Measurements from ENCODE around the genes PM20D2 and LYRM2.

GRCh38 chr6:89085213-89085730 lies 4.7 kb downstream of the PNRC1 start:
- RAMPAGE, long total RNA = no peak
- RRBS = no CpG with 5 or more reads among the region's 2 CpGs
PRO-cap:
- standard = no peak
- CoPRO, capped RNA only, 2 experiments = no peak in any of the 2 experiments
- CoPRO, capped and uncapped RNA, 2 experiments = no peak in any of the 2 experiments
- CoPRO, uncapped RNA only, 2 experiments = no peak in any of the 2 experiments
CAGE:
- cytosol, long polyA plus RNA = no peak
- long polyA plus RNA = no peak
- nucleolus, long total RNA = no peak
- nucleus, long polyA plus RNA = no peak

- RAMPAGE, long total RNA = no peak
PRO-cap:
- standard = no peak
- CoPRO, capped RNA only, 2 experiments = no peak in any of the 2 experiments
- CoPRO, capped and uncapped RNA, 2 experiments = no peak in any of the 2 experiments
- CoPRO, uncapped RNA only, 2 experiments = no peak in any of the 2 experiments
CAGE:
- cytosol, long polyA plus RNA = no peak
- long polyA plus RNA = no peak
- nucleolus, long total RNA = no peak
- nucleus, long polyA plus RNA = no peak
Observed at GRCh38 chr6:89144260-89144584, 1.6 kb upstream of the PM20D2 start.

DNA sequence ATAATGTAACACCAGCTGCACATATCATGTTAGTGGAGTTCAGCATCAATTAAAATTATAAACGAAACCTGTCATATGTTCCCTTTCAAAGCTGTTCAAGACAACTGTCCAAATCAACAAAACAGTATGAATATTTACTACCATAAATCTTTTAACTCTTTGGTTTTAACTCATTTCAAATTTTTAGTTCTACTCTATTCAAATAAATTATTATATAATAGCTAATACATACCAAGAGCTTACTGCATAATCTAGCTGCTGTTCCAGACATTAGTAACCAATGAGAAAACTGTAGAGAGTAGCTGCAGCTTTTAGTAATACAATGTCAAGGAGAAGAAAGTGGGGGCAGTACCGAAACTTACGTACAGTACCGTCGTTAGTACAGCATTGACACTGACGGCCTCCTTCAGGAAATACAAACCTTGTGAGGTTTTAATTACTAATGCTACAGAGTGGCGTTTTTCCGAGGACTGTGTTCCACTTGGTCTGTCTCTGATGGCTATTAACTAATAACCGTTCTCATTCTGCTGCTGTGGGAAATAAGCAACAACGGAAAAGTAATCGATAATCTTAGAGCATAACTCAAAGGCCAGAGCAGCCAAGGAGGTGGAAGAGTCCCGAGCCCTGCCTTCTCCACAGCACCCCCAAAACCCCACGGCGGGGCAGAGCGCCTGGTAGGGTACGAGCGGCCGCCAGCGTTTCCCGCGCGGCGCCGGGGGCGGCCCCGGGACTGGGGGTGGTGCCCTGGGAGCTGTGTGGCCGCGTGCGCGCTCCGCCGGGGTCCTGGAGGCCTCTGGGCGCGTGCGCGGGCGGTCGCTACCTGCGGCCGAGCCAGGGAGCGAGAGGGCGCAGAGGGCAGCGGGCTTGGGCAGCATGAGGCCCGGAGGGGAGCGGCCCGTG lies at the start of gene PM20D2:
TSS of gene PM20D2 (plus strand) at position 784 of the 900 bp plus-strand sequence.
- RAMPAGE, long total RNA = no peak
- RRBS = 3% methylated on average over 7 of the region's 46 CpGs
PRO-cap:
- standard = bidirectional peak, plus-strand start at position 784 of the sequence, minus-strand start at position 701 of the sequence; unidirectional peak, plus-strand start at position 784 of the sequence
- CoPRO, capped RNA only, 2 experiments = peak in 2 of 2 experiments; most common plus-strand start position 784 of the sequence (in 1); most common minus-strand start position 732 of the sequence (in 2)
- CoPRO, capped and uncapped RNA, 2 experiments = no peak in any of the 2 experiments
- CoPRO, uncapped RNA only, 2 experiments = no peak in any of the 2 experiments
CAGE:
- cytosol, long polyA plus RNA = start-site peak on the plus strand centred at position 774 of the sequence, 92 bp wide, 5 and 10 reads in 2 replicates
- long polyA plus RNA = no peak
- nucleolus, long total RNA = no peak
- nucleus, long polyA plus RNA = no peak

GRCh38 chr6:89161485-89162436 lies 15.9 kb downstream of the PM20D2 start:
- RAMPAGE, long total RNA = no peak
- RRBS = no CpG with 5 or more reads among the region's 9 CpGs
PRO-cap:
- standard = no peak
- CoPRO, capped RNA only, 2 experiments = no peak in any of the 2 experiments
- CoPRO, capped and uncapped RNA, 2 experiments = no peak in any of the 2 experiments
- CoPRO, uncapped RNA only, 2 experiments = no peak in any of the 2 experiments
CAGE:
- cytosol, long polyA plus RNA = no peak
- long polyA plus RNA = no peak
- nucleolus, long total RNA = no peak
- nucleus, long polyA plus RNA = no peak

DNA sequence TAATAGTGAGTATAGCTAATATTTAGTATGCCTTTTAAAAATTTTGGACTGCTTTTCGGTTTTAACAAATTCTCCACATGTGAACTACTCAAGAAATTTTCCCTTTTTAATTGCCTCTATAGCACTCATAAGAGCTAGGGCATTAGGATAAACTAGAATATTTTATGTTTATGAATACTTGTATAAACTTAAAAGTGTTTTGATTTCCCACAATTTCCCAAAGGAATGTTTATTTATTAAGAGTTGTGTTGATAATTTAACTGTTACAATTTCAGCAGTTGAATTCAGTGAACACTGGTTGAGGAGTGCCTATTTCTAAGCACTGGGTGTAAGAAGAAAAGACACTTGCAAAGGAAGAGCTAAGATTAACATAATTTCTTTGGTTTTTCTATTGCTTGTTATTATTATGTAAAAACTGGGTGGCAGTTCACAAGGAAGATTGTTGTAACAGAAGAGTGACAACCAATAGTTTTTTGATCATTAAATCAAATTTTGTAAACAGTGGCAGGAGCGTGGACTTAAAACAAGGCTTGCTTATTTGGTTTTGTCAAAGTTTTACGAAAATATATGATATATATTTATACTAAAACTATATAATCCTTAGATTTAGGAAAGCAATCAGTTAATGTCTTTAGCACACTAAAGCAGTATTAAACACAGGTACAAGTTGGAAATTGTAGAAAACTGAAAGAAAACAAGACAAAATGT lies 18.3 kb downstream of the PM20D2 start:
- RAMPAGE, long total RNA = no peak
- RRBS = no CpG with 5 or more reads among the region's 3 CpGs
PRO-cap:
- standard = no peak
- CoPRO, capped RNA only, 2 experiments = no peak in any of the 2 experiments
- CoPRO, capped and uncapped RNA, 2 experiments = no peak in any of the 2 experiments
- CoPRO, uncapped RNA only, 2 experiments = no peak in any of the 2 experiments
CAGE:
- cytosol, long polyA plus RNA = no peak
- long polyA plus RNA = no peak
- nucleolus, long total RNA = no peak
- nucleus, long polyA plus RNA = no peak

- RAMPAGE, long total RNA = no peak
- RRBS = no CpG with 5 or more reads among the region's 2 CpGs
PRO-cap:
- standard = no peak
- CoPRO, capped RNA only, 2 experiments = no peak in any of the 2 experiments
- CoPRO, capped and uncapped RNA, 2 experiments = no peak in any of the 2 experiments
- CoPRO, uncapped RNA only, 2 experiments = no peak in any of the 2 experiments
CAGE:
- cytosol, long polyA plus RNA = no peak
- long polyA plus RNA = no peak
- nucleolus, long total RNA = no peak
- nucleus, long polyA plus RNA = no peak
Observed at GRCh38 chr6:89186526-89186889, 30.6 kb downstream of the GABRR1 start.

DNA sequence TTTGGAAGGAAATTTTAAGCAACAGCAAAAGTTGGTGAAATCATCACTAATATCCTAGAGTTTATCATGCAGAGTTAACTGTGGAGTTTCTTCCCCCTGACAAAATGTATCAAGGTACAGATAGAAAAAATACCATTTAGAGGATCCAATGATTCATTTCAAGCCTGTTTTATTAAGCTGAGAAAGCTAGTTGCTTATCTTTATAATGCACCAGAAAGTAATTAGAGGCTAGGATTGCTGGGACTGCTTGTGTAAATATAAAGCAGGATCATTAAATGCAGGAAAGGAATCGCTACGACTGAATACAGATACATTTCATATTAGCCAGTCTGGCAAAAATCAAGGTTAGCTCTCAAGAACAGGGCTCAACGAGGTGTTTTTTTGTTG lies 916 bp downstream of the UBE2J1 start:
- RAMPAGE, long total RNA = no peak
- RRBS = no CpG with 5 or more reads among the region's 3 CpGs
PRO-cap:
- standard = no peak
- CoPRO, capped RNA only, 2 experiments = no peak in any of the 2 experiments
- CoPRO, capped and uncapped RNA, 2 experiments = no peak in any of the 2 experiments
- CoPRO, uncapped RNA only, 2 experiments = no peak in any of the 2 experiments
CAGE:
- cytosol, long polyA plus RNA = no peak
- long polyA plus RNA = no peak
- nucleolus, long total RNA = no peak
- nucleus, long polyA plus RNA = no peak

- RAMPAGE, long total RNA = no peak
- RRBS = no CpG with 5 or more reads among the region's 1 CpG
PRO-cap:
- standard = no peak
- CoPRO, capped RNA only, 2 experiments = no peak in any of the 2 experiments
- CoPRO, capped and uncapped RNA, 2 experiments = no peak in any of the 2 experiments
- CoPRO, uncapped RNA only, 2 experiments = no peak in any of the 2 experiments
CAGE:
- cytosol, long polyA plus RNA = no peak
- long polyA plus RNA = no peak
- nucleolus, long total RNA = no peak
- nucleus, long polyA plus RNA = no peak
Observed at GRCh38 chr6:89354045-89354533, 1.6 kb upstream of the UBE2J1 start.

DNA sequence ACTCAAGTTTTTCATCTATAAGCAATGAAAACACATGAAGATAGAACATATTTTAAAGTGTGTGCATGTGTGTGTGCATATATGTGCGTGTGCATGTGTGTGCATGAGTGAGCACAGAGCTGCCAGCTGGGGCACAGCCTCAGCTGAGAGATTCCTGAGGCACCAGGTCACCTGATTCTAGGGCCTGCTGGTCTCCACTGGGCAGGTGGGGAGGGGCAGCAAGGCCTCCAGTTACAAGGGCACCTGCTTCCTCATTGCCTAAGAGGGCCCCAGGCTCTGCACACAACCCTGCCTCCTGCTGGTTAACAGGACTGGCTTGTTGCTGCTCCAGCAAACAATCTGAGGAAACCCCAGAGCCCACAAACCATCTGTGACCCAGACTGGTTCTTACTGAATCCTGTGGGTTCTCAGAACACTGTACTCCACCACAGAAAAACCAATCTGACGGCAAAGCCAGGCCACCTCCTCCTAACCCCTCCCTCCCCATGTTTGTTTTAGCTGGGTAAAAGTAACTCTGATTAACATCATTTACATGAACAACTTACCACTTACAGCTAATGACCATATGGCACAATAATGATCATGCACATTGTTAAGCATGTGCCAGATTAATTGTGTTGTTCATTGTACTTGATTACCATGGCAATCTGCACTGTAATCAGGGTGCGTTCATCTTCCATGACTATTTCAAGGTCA lies 23.0 kb upstream of the UBE2J1 start:
- RAMPAGE, long total RNA = no peak
- RRBS = no CpG with 5 or more reads among the region's 3 CpGs
PRO-cap:
- standard = no peak
- CoPRO, capped RNA only, 2 experiments = no peak in any of the 2 experiments
- CoPRO, capped and uncapped RNA, 2 experiments = no peak in any of the 2 experiments
- CoPRO, uncapped RNA only, 2 experiments = no peak in any of the 2 experiments
CAGE:
- cytosol, long polyA plus RNA = no peak
- long polyA plus RNA = no peak
- nucleolus, long total RNA = no peak
- nucleus, long polyA plus RNA = no peak

GRCh38 chr6:89412980-89413674 lies 1.1 kb upstream of the RRAGD start:
- RAMPAGE, long total RNA = no peak
- RRBS = 73% methylated on average over 1 of the region's 10 CpGs
PRO-cap:
- standard = no peak
- CoPRO, capped RNA only, 2 experiments = no peak in any of the 2 experiments
- CoPRO, capped and uncapped RNA, 2 experiments = no peak in any of the 2 experiments
- CoPRO, uncapped RNA only, 2 experiments = no peak in any of the 2 experiments
CAGE:
- cytosol, long polyA plus RNA = no peak
- long polyA plus RNA = no peak
- nucleolus, long total RNA = no peak
- nucleus, long polyA plus RNA = no peak

DNA sequence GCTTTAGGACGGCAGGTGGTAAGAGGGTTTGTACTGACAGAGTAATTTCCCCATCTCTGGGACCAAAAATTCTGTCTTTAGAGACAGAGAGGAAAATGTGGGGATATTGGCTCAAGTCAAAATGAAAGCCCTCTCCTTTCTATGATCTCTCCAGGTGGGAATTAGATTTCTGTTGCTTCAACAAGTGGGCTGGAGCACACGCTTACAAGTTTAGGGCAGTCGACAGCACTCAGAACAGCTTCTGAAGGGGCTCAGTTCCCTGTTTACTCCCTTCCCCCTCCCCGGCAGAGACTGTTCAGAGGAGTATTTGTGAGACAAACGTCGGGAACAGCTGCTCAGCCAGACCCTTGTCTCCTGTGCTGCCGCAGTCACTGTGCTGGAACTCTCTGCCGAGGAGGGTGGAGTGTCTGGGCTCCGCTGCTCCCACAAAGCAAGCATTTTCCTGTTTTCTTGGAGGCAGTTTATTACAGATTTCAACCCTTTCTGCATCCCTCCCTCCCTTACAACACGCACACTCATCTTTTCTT lies 76.5 kb downstream of the LYRM2 start:
- RAMPAGE, long total RNA = no peak
- RRBS = no CpG with 5 or more reads among the region's 10 CpGs
PRO-cap:
- standard = no peak
- CoPRO, capped RNA only, 2 experiments = no peak in any of the 2 experiments
- CoPRO, capped and uncapped RNA, 2 experiments = no peak in any of the 2 experiments
- CoPRO, uncapped RNA only, 2 experiments = no peak in any of the 2 experiments
CAGE:
- cytosol, long polyA plus RNA = no peak
- long polyA plus RNA = no peak
- nucleolus, long total RNA = no peak
- nucleus, long polyA plus RNA = no peak

DNA sequence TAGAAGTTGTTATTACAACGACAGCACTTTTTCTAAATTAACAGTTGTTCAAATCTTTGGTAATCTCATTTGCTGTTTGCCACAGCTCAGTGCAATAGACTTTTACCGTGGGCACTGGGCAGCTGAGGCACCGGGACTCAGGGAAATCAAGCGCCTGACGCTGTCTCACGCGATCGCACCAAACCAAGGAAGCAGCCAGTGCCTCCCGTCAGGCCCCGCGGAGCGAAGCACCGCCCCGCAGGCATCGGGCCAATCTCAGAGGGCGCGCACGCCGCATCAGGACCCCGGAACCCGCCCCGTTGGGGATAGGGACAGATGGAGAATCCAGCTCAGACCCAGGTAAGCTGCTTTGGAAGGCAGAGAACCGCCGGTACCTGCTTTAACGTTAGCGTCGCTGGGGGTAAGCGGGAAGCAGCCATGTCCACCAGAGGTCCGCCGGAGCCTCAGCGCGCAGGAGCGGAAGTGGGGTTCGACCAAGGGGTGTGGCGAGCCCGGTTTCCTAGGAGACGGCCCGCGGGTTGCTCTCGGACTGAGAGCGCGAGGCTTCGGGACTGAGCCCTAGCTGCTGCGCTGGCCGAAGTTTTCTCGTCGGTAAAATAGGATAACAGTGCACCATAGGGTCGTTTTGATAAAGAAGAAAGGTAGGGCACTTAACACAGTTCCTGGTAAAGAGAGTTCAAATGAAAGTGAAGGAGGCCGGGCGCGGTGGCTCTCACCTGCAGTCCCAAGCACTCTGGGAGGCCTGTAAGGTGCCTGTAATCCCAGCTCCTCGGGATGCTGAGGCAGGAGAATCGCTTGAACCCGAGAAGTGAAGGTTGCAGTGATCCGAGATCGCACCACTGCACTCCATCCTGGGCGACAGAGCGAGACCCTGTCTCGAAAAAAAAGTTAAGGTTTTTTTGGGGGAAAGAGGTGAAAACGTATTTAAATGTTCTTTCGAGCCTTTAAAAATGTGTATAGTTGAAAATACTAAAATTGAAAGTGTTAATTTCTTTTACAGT lies at the start of gene LYRM2:
TSS of gene LYRM2 (minus strand) at position 450 of the 1,001 bp plus-strand sequence.
- RAMPAGE, long total RNA = start-site peak on the minus strand centred at position 165 of the sequence, 52 bp wide, 50 and 19 reads in 2 replicates; start-site peak on the plus strand centred at position 530 of the sequence, 54 bp wide, 14 and 14 reads in 2 replicates
- RRBS = 2% methylated on average over 17 of the region's 61 CpGs
PRO-cap:
- standard = bidirectional peak, plus-strand start at position 244 of the sequence, minus-strand start at position 185 of the sequence; bidirectional peak, plus-strand start at position 502 of the sequence, minus-strand start at position 450 of the sequence
- CoPRO, capped RNA only, 2 experiments = peak in 2 of 2 experiments; most common plus-strand start position 211 of the sequence (in 2); most common minus-strand start position 185 of the sequence (in 2)
- CoPRO, capped and uncapped RNA, 2 experiments = peak in 2 of 2 experiments; most common plus-strand start position 528 of the sequence (in 1); most common minus-strand start position 445 of the sequence (in 2)
- CoPRO, uncapped RNA only, 2 experiments = peak in 2 of 2 experiments; most common plus-strand start position 495 of the sequence (in 1); most common minus-strand start position 445 of the sequence (in 1)
CAGE:
- cytosol, long polyA plus RNA = start-site peak on the minus strand centred at position 438 of the sequence, 26 bp wide, 578 and 318 reads in 2 replicates; start-site peak on the plus strand centred at position 524 of the sequence, 7 bp wide, 14 and 5 reads in 2 replicates
- long polyA plus RNA = start-site peak on the minus strand centred at position 438 of the sequence, 25 bp wide, 797 and 891 reads in 2 replicates; start-site peak on the plus strand centred at position 517 of the sequence, 31 bp wide, 7 and 22 reads in 2 replicates
- nucleolus, long total RNA = no peak
- nucleus, long polyA plus RNA = start-site peak on the minus strand centred at position 178 of the sequence, 52 bp wide, 62 and 87 reads in 2 replicates; start-site peak on the minus strand centred at position 437 of the sequence, 7 bp wide, 79 and 155 reads in 2 replicates

DNA sequence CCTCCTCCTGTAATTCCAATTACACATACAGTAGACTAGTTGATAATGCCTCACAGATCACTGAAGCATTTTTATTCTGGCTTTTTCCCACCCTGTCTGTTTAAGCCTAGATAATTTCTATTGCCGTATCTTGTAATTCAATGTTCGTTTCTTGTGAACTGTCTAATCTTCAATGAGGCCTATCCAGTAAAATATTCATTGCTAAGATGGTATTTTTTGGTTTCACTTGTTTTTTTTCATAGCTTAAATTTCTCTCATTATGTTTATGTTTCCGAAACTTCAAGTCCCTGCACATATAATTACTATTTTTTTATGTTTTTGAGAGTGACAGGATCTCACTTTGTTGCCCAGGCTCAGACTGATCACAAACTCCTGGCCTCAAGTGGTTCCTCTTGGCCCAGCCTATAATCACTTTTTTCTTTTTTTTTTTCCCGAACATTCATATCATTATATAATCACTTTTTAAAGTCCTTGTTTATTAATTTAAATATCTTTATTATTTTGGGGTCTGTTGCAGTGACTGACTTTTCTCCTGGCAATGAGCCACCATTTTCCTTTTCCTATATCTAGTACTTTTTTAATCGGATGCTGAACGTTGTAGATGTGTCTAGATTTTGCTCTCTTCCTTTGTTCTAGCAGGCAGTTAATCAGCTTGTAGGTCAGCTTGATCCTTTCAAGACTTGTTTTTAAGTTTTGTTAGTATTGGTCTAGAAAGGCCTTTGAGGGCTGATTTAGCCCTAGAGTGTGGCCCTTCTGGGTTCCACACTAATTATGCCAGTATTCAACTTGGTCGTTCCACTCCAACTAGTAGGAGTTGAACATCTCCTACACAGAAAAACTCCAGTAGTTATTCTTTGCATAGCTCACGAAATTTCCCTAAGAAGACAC lies 11.7 kb downstream of the MDN1 start:
- RAMPAGE, long total RNA = no peak
- RRBS = no CpG with 5 or more reads among the region's 8 CpGs
PRO-cap:
- standard = no peak
- CoPRO, capped RNA only, 2 experiments = no peak in any of the 2 experiments
- CoPRO, capped and uncapped RNA, 2 experiments = no peak in any of the 2 experiments
- CoPRO, uncapped RNA only, 2 experiments = no peak in any of the 2 experiments
CAGE:
- cytosol, long polyA plus RNA = no peak
- long polyA plus RNA = no peak
- nucleolus, long total RNA = no peak
- nucleus, long polyA plus RNA = no peak

DNA sequence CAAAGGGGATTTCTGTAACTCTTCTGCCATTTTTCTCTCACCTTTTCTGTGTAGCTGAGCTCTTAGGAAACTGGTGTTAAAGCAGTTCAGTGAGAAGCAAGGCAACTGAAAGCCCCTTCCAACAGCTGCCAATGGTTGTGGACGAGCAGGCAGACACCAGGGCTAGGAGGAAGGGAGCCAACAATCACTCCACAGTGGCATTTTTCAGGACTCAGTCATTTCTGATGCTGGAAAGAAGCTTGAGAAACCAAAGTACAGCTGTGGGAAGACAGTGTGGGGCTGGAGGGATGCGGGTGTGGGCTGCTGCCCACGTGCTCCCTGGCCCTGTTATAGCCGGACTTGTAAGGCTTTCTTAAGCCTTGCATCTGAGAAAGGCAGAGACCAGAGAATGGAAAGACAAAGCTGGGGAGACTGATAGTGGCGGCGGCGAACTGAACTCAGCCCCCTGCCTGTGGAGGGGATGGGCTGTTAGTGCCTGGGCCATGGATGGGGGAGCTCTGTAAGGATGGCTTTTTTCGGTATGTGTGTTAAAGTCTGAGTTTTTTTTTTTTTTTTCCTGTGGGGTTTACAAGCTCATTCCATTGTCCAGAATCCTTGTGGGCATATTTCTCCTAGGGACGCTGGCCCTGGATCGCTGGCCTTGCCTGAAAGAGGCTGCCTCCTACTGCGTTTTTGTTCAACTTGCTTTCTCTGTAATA lies 91.6 kb downstream of the GJA10 start:
- RAMPAGE, long total RNA = no peak
- RRBS = no CpG with 5 or more reads among the region's 11 CpGs
PRO-cap:
- standard = no peak
- CoPRO, capped RNA only, 2 experiments = no peak in any of the 2 experiments
- CoPRO, capped and uncapped RNA, 2 experiments = no peak in any of the 2 experiments
- CoPRO, uncapped RNA only, 2 experiments = no peak in any of the 2 experiments
CAGE:
- cytosol, long polyA plus RNA = no peak
- long polyA plus RNA = no peak
- nucleolus, long total RNA = no peak
- nucleus, long polyA plus RNA = no peak

GRCh38 chr6:90047182-90047709 lies 153.0 kb downstream of the GJA10 start:
- RAMPAGE, long total RNA = no peak
- RRBS = no CpG with 5 or more reads among the region's 9 CpGs
PRO-cap:
- standard = no peak
- CoPRO, capped RNA only, 2 experiments = no peak in any of the 2 experiments
- CoPRO, capped and uncapped RNA, 2 experiments = no peak in any of the 2 experiments
- CoPRO, uncapped RNA only, 2 experiments = no peak in any of the 2 experiments
CAGE:
- cytosol, long polyA plus RNA = no peak
- long polyA plus RNA = no peak
- nucleolus, long total RNA = no peak
- nucleus, long polyA plus RNA = no peak

- RAMPAGE, long total RNA = no peak
PRO-cap:
- standard = no peak
- CoPRO, capped RNA only, 2 experiments = no peak in any of the 2 experiments
- CoPRO, capped and uncapped RNA, 2 experiments = no peak in any of the 2 experiments
- CoPRO, uncapped RNA only, 2 experiments = no peak in any of the 2 experiments
CAGE:
- cytosol, long polyA plus RNA = no peak
- long polyA plus RNA = no peak
- nucleolus, long total RNA = no peak
- nucleus, long polyA plus RNA = no peak
Observed at GRCh38 chr6:90105845-90106094, 190.9 kb downstream of the BACH2 start.

GRCh38 chr6:90217947-90218858 lies 78.4 kb downstream of the BACH2 start:
- RAMPAGE, long total RNA = no peak
- RRBS = no CpG with 5 or more reads among the region's 17 CpGs
PRO-cap:
- standard = bidirectional peak, plus-strand start at chr6:90218388, minus-strand start at chr6:90218355; bidirectional peak, plus-strand start at chr6:90218828, minus-strand start at chr6:90218690
- CoPRO, capped RNA only, 2 experiments = peak in 1 of 2 experiments; most common plus-strand start chr6:90218813 (in 1); most common minus-strand start chr6:90218628 (in 1)
- CoPRO, capped and uncapped RNA, 2 experiments = no peak in any of the 2 experiments
- CoPRO, uncapped RNA only, 2 experiments = no peak in any of the 2 experiments
CAGE:
- cytosol, long polyA plus RNA = no peak
- long polyA plus RNA = no peak
- nucleolus, long total RNA = no peak
- nucleus, long polyA plus RNA = no peak

GRCh38 chr6:90233205-90233594 lies 63.4 kb downstream of the BACH2 start:
- RAMPAGE, long total RNA = no peak
- RRBS = no CpG with 5 or more reads among the region's 2 CpGs
PRO-cap:
- standard = no peak
- CoPRO, capped RNA only, 2 experiments = no peak in any of the 2 experiments
- CoPRO, capped and uncapped RNA, 2 experiments = no peak in any of the 2 experiments
- CoPRO, uncapped RNA only, 2 experiments = no peak in any of the 2 experiments
CAGE:
- cytosol, long polyA plus RNA = no peak
- long polyA plus RNA = no peak
- nucleolus, long total RNA = no peak
- nucleus, long polyA plus RNA = no peak

Measured in K562 (cell line).